Skeletal muscle satellite cell (primary cell): ENCODE measurements around a stretch of chr18.

GRCh38 chr18:47756360-47756787 lies 174.1 kb downstream of the SMAD2 start:
- CAGE, long polyA plus RNA: no peak

DNA sequence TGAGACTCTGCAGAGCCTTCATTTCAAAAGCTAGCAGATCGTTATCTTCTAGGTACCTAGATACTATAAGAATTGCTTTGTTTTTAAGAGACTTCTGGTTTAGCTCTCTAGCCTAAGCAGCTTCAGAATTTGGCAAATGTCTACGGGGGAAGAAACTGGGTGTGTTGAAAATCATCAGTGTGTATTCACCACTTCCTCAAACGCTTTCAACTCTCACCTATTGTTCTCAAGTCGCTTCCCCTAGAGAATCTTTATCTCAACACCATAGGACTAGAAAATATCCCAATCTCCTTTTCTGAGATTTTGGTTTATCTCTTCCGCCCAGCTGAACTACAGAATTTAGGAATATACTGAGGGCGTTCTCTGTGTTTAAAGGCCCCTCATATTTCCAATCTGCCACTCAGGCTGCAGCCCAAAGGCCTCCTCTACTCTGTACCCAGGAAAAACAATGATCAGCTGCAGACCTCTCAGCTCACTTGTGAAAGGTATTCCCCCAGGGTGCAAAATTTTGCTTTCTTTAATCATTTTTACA lies 28.6 kb downstream of the SMAD2 start:
- CAGE, long polyA plus RNA: no peak

DNA sequence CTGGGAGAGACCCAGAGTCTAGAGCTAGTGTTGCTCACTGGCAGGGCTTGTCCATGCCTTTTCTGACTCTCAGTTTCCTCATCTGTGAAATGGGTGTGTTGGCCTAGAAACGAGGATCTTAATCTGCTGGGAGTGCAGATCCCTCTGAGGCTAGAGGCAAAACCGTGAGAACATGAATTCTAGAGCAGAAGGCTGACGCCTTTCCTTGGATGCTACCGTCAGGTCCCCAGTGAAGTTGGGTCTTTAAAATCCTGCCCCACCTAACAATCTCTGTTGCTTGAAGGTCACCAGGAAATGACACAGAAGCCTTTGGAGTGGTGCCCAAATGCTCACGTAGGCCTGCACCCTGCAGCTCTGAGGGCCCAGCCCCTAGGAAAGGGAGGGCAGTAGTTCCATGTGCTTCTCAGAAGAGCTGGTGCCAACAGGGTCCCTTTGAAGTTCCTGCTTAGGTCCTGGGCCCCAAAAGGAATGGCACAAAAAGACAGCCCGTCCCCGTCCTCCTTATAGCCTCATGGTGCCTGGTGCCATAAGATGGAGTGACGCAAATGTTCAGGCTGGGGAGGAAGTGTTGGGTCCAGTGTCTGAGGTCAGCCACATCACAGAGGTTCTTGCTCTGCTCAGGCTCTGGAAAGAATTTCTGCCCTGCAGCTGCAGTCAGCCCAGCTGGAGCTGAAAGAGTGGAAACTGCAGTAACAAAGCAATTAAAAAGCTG lies 73.3 kb upstream of the SMAD2 start:
- CAGE, long polyA plus RNA: no peak

DNA sequence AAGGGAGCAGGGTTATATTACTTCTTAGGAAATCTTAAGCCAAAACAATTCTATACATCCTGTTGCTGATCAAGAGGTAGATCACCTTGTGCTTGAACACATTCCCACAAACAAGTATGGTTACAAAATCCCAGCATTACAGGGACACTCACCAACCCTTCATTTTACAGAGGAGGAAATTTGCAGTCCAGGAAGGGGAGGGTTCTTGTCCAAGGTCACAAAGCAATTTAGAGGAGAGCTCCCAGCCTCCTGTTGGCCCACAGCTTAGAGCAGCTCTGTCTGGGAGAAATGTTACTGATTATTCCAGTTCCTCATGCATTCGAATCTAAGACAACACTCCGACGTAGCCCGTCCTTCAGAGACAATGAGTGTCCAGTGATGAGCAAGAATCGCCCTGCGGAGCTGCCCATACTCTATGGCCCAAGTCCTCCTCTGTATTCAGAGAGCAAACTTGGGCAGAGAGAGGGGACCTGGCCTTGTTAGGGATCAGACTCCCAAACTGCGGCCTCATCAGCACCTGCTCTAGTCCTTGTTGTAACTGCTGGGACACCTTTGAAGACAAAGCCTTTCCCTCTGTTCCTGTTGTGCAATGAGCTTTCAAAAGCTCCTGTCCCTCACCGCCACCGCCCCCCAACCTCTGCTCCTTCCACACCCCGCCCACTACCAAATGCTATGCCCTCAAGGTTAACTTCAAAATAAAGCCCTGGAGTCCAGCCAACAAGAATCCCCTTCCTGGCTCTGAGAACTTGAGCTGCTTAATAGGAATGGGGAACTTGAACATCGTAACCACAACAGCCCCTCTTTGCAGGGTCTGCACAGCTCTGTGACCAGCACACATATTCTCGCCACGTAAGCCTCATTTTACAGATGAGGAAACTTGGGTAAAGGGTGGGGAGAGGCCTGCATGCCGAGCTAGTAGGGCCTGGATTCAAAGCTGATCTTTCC lies 234.8 kb upstream of the SMAD2 start:
- CAGE, long polyA plus RNA: no peak

DNA sequence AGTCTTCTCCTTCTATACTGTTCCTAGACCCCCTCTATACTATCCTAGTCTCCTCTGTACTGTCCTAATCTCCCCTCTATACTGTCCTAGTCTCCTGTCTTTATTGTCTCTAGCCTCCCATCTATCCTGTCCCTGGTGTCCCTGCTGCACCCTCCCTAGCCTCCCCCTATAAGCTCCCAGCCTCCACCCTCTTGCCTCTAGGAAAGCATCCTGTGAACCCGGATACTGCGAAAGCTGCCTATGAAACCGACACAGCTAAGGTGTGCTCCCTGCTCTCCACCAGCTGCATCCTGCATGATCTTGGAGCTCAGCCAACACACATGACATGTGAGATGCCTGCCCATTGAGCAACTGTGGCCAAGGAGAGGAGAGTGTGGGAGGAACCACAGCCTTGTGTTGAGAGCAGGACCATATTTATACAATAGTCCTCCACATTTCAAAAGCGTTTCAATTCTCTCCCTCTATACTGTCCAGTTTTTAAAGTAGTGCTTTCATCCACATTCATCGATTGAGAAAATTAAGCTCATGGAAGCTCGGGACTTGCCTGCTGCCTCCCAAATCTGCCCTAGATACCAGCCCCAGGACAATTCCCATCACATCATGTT lies 187.0 kb downstream of the ZBTB7C start:
- CAGE, long polyA plus RNA: no peak

DNA sequence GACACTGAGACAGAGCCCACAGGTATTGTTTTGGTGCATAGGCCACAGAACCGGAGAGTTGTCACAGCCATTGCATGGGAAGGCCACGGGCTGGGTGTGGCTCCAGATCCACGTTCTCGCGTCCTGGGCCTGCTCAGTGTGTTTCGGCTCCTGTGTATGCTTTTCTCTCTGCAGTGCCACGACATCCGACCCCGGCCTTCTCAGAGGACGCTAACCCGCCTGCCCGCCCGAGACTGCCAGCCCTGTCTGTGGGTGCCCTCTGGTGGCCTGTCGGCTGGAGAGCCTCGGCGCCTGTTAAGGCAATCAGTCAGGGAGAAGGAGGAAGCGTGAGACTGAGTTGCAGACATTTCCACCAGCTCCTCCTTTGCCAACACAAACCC lies 37.3 kb upstream of the ZBTB7C start:
- CAGE, long polyA plus RNA: no peak

GRCh38 chr18:48750493-48750984 lies 200.2 kb downstream of the SMAD7 start:
- CAGE, long polyA plus RNA: no peak

DNA sequence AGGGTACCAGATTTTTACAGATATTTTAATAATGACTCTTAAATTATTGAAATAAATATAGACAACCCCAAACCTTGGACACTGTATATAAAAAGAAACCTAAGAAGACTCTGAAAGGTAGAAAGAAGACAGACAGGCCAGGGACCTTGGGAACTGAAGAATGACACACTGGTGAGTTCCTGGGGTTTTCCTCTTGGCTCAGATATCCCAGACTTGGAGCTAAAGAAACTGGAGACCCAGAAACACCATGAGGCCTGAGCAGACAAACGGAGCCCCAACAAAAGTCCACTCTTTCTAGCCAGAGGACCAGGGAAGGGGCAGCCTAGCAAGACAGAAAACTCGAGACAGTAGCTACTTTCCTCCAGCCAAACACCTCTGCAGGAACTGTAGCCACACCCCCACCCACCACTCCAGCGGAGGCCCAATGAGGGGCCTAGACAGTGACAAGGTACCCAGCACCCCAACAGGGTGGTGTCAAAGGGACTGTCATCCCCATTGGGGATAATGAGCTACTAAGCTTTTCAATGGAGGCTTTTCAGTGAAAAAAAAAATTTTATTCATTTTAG lies 194.9 kb downstream of the SMAD7 start:
- CAGE, long polyA plus RNA: no peak

DNA sequence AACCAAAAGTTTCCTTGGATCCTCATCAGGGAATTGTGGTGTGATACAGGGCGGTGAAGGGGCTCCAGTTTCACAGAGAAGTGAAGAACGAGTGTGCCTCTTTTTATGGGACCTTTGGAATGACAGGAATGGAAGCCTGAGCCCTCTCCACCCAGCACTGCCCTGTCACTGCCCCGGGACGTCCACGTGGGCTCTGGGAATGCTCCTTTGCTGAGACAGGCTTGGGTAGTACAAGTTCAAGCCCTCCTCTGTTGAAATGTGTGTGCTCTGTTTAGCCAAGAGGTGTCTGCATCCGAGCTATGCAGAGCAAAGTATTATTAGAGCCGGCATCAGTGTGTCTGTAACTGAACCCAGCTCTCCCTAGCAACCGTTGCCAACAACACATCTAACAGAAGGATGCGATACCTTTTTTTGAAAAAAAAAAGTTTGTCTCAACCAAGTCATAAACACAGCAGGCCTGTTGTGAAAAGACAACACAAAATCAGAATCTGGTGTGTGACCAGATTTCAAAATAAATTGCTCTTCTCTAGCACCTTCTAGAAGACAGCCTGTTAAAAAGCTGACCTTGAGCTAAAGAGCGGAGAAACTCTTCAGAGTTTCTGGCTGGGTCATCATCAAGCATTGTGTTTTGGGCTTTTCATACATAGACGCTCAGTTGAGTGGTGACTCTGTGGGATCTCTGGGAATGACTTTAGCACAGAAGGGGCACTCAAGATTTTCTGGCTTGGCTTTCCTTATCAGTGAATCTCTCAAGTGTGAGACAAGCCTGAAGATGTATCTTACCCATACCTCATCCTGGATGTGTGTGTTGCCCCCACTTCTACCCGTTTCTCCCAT lies 183.3 kb downstream of the SMAD7 start:
- CAGE, long polyA plus RNA: no peak

- CAGE, long polyA plus RNA: no peak
Observed at GRCh38 chr18:48775157-48775888, 175.4 kb downstream of the SMAD7 start.

DNA sequence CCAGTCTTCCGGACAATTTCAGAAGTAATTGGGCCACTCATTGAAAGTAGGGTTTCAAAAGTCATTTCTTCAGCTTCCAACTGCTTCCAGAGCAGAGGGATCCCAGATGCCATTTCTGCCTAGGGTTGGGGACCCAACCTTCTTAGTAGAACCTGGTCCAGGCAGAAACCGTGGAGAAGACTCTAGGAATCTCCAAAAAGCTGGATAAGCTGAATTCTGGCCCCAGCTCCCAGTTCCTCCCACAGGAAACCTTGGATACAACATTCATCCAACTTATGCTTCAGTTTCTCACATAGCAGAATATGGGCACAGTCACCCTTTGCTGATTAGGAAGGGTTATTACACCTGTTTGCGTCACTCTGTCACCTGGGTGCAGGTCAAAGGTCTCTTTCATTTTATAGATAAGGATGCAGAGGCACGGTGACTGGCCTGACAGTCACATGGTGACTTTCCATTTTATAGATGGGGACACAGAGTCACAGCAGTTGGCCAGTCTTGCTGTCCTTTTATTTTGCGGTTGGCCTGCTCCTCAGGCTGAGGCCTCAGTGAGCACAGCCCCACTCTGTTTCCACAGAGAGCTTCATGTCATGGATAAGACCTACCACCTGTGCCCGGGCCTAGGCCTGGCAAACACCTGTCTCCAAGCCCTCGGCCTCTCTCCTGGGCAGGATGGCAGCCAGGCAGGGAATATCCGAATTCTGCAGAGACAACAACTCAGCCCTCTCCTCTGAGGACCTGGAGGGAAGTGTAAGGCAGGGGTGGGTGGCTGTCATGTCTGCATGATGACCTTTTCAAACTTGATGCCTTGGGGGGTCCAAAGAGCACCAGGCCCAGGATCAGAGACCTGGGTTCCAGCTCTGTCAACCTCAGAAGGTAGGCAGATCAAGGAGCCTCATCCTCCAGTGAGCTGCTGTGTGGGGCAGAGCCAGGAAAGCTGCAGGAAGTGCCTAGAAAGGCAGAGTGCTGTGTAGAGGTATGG lies 148.8 kb downstream of the SMAD7 start:
- CAGE, long polyA plus RNA: no peak

- CAGE, long polyA plus RNA: no peak
Observed at GRCh38 chr18:48813733-48814690, 136.8 kb downstream of the SMAD7 start.

DNA sequence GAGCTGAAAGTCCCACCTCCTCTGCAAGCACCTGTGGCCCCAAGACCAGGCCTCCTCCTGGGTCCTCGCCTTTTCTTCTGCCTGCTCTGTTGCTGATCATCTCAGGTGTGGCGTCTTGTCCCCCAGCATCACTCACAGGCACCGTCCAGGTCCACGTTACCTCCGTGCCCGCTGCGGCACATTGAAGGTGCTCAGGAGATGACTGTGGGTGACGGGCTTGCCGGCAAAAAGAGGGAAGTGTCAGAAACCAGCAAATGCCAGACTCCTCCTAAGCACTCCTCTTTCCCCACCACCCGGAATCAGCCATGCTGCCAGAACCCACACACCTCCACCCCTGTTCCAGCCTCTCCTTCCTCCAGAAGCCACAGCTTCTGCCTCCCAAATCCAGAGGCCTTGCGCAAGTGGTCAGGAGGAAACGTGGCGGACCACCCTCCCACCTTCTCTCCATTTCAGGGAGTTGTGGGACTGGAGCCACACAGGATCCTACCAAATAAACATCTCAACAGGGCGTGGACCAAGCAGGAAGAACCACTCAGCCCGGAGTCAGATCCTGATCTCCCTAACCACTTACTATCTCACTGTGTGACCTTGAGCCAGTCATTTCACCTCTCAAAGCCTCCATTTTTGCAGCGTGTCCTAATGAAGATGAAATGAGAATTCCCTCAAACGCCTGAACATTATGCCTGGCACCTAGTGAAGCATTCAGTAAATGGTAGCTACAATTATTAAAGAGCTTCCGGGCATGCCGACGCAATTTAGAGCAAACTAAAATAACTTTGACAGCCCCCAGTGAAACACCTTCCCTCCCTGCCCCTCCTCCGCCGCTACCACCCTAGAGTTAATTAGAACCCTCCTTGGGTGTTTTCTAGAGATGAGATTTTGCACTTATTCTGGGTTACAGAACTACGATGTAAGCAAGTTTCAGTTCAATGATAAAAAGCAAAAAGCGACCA lies 33.0 kb downstream of the SMAD7 start:
- CAGE, long polyA plus RNA: no peak

GRCh38 chr18:48932756-48933536 lies 17.8 kb downstream of the SMAD7 start:
- CAGE, long polyA plus RNA: no peak

DNA sequence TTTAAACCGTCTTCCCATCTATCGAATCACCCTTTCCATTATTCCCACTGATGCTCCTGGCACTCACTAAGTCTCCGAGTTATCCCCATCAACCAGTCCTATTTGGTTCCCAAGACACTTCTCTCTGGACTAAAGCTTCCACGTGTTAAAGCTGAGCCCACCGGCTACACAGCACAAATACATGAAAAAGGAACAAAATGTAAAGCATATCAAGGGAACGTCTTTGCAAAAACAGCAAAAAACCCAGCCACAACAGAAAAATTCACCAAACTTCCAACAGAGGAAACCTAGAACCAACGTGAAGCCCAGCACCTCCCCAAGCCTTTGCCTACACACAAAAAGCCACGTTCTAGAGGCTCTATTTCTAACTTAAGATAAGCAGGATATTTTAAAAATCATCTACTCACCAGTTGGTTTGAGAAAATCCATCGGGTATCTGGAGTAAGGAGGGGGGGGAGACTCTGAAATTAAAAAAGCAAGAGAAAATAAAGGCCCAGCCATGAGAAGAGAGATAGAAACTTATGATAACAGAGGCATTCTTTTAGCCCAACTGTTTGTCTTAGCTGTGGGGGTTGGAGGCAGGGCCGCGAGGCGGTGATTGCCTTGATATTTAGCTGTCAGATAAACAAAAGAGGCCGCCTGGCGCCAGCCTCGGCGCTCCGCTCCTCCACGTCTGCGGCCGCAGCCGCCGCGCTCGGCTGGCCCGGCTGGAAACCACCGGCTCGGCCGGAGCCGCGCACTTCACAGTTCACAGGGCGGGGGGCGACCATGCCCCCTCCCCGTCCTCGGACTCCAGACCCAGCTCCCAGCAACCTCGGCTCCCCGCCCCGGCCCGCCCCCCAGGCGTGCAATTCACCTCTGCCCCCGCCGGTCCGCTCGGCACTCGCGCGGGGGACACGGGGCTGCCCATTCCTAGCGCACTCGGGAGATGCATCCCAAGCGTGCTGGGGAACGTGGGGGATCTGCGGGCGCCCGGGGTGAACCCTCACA lies 2.5 kb downstream of the SMAD7 start:
- CAGE, long polyA plus RNA: no peak

- CAGE, long polyA plus RNA: no peak
Observed at GRCh38 chr18:48951571-48951716, 679 bp upstream of the SMAD7 start.

DNA sequence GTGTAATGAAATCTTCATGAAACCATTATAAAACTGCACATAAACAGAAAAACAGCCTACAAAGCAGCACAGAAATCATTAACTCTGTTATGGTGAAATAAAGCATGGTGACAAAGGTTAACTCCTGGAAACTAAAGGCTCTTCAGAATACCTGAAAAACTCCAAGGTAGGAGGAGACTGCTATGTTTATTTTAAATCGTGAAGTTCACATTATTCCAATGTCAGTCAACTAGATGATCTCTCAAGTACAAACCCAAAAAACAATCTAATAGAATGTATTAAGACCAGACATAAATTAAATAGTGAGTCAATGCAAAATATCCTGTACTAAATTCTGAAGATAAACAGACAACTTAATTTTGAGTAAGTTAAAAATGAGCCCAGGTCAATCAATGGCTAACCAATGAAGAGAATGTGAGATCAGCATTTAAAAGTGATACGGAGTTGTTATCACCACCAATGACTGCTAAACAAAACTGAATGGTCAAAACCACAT lies 205.6 kb downstream of the DYM start:
- CAGE, long polyA plus RNA: no peak

- CAGE, long polyA plus RNA: no peak
Observed at GRCh38 chr18:49590418-49591058, 28.7 kb downstream of the LIPG start.

DNA sequence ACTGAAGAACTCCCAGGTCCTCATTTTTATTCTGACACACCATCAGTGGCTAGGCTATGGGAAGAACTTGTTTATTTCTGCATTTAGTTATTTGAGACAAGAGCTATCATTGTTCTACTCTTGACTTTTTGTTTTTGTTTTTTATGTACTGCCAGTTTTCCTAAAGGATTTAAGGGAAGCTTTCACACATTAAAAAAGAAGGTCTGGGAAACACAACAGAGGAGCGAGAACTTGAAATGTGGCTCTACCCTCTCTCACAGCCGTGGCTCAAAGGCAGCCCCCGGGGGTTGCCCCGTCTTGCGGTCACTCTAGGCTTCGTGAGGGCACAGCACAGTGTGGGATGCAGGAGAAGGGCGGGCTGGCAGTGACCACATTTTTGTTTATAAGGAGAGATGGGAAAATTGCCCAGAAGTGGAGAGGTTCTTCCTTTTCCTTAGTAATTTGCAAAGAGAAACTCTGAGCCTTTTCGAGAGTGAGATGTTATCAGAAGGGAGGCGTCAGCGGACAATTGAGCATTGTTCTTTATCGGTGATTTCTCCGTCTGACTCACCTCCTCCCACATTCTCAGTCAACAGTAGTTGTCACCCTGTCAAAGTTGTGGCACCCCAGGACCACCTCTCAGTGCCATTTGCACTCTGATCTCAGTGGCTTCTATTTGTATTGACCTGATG lies 89.8 kb downstream of the ACAA2 start:
- CAGE, long polyA plus RNA: no peak

- CAGE, long polyA plus RNA: no peak
Observed at GRCh38 chr18:49837454-49837852, 24.1 kb upstream of the ACAA2 start.